Mesenchymal stem cell of the bone marrow (primary cell): ENCODE data around the genes SMIM8, C6orf163, SRSF12 and GABRR2.

GRCh38 chr6:85461012-85461687 lies 11.3 kb downstream of the NT5E start:
- CAGE, long polyA plus RNA = no peak

DNA sequence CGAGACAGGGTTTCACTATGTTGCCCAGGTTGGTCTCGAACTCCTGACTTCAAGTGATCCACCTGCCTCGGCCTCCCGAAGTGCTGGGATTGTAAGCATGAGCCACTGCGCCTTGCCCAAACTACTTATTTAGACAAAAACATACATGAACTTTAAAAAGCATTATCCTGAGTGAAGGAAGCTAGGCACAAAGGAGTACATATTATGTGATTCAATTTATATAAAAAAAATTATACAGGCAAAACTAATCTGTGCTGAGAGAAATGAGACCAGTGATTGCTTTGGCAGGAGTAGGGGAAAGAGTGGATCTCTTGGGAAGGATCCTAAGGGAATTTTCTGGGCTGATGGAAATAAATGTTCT lies 47.8 kb downstream of the SNX14 start:
- CAGE, long polyA plus RNA = no peak

GRCh38 chr6:86293025-86293429 lies 644.3 kb upstream of the HTR1E start:
- CAGE, long polyA plus RNA = no peak

GRCh38 chr6:87322364-87322723 lies at the start of gene SMIM8:
SMIM8 (plus strand) TSS chr6:87322588.
- CAGE, long polyA plus RNA = no peak

DNA sequence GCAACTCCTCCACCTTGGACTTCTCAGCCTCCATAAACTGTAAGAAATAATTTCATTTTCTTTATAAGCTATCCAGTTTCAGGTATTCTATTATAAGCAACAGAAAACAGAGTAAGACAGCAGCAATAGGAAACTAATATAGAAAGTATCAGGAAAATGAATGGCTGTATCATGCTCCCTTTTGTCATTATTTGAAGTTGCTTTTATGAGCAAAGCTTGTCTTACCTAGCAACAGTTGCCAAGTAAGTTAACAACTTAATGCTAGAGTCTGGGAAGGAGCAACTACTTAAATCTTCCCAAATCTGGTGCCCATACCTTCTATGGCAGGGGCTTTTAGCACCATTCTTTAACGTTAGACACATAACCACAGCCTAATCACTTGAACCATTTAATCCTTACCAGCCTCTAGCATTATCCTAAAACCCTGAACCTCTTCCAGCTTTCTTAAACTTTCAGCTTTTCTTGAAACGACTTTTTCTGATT lies at the start of gene C6orf163:
Gene C6orf163 (plus strand): TSS at position 245 of the 483 bp plus-strand sequence.
- CAGE, long polyA plus RNA = no peak

DNA sequence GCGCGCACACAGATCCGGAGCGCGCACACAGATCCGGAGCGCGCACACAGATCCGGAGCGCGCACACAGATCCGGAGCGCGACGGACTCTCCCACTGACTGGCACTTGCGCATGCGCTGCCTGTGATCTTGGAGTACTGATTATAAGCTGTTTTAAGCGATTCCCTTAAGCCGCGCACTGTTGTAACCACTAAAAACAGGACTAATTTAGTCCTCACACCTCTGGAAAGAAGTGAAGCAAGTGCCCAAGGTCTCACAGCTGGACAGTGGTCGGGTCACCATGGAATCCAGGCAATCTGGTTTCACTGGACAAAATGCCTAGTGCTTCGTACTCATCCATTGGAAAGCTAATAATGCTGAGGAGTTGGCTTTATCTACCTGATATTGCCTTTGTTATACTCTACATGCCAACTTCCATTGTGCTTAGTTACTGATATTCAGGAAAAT lies 781 bp downstream of the CFAP206 start:
- CAGE, long polyA plus RNA = no peak

- CAGE, long polyA plus RNA = no peak
These were observed 30.4 kb downstream of the AKIRIN2 start for GRCh38 chr6:87671305-87672447.

DNA sequence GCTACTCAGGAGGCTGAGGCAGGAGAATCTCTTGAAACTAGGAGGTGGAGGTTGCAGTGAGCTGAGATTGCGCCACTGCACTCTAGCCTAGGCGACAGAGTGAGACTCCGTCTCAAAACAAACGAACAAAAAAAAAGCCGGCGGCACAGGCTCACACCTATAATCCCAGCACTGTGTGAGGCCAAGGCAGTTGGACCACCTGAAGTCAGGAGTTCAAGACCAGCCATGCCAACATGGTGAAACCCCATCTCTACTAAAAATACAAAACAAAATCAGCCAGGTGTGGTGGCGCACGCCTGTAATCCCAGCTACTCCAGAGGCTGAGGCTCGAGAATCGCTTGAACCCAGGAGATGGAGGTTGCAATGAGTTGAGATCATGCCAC lies 5.2 kb downstream of the AKIRIN2 start:
- CAGE, long polyA plus RNA = no peak

GRCh38 chr6:87914894-87915481 lies 132.7 kb upstream of the SPACA1 start:
- CAGE, long polyA plus RNA = no peak

- CAGE, long polyA plus RNA = no peak
These were observed 124.8 kb upstream of the SPACA1 start for GRCh38 chr6:87922573-87923572.

DNA sequence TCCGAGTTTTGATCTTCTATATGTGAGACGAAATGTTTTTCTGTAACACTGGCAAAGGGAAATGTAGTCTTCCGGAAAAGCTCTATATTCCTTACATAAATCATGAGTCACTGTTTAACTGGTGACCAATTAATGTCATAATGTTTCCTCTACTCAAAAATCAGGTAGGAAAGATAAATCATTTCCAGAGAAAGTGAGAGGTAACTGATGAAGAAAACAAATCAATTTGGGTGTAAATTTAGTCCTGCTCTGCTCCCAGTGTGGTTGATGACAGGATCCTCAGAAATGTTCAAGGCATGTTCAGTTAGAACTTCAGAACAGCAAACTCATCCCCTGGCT lies 38.9 kb upstream of the SPACA1 start:
- CAGE, long polyA plus RNA = no peak

DNA sequence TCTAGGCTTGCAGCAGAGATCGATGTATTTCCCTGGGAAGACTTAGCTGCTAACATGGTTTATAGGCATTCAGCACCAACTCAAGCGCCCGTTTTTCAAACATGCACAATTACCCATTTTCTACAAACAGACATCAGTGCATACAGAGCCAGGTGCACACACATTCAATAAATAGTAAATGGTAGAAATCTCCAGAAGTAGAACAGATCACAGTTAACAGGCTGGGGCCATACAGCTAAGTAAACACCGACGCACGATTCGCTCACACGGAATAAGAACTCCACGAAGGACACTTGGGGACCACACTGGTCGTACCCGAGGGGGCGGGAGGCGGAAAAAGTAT lies 744 bp downstream of the CNR1 start:
- CAGE, long polyA plus RNA = no peak

- CAGE, long polyA plus RNA = no peak
These were observed 12.0 kb upstream of the CNR1 start for GRCh38 chr6:88178141-88178471.

- CAGE, long polyA plus RNA = no peak
These were observed 647 bp upstream of the PNRC1 start for GRCh38 chr6:89080027-89080180.

GRCh38 chr6:89117243-89118225 lies at the start of gene SRSF12:
SRSF12 (minus strand) TSS chr6:89118071.
- CAGE, long polyA plus RNA = no peak

DNA sequence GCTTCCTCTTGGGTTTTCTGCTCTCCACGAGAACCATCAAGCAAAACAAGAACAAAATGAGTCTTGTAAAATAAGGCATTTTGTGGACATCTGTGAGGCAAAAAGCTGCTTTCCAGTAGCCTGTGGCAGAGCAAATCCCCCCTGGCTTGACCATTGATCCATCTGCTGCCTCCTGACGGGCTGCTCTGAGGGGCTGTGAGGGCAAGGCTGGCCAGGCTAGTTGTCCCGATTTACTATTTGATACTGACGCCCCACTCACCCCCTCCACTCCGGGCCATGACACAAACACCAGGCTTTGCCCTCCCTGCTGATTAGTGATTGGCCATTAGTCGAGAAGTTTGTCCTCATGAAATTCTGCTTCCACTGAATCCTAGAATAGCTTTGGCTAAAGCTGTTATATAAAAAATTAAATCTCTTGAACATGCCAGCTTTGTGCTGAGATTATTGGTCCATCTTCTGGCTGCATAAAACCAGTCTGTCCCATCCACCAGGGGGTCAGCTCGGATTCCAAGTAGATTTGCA lies at the start of gene GABRR2:
Gene GABRR2 (minus strand): TSS at position 213 of the 522 bp plus-strand sequence.
- CAGE, long polyA plus RNA = no peak

DNA sequence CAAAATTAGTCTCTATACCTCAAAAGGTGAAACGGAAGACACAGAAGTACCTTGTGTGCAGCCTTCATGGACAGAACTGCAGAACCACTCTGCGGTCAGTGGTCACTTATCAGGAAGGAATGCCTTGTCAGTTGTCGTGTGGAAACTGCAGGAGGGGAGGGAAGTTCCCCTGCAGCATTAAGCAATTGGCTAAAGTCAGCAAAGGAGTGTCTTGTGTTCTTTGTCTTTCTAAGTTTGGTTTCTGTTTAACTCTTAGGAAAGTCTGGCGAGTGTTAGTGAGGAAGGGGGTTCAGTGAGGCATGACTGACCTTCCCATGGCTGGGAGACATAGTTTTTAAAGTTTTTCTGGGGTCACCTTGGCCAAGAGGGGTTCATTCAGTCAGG lies 6.5 kb upstream of the GABRR2 start:
- CAGE, long polyA plus RNA = no peak

DNA sequence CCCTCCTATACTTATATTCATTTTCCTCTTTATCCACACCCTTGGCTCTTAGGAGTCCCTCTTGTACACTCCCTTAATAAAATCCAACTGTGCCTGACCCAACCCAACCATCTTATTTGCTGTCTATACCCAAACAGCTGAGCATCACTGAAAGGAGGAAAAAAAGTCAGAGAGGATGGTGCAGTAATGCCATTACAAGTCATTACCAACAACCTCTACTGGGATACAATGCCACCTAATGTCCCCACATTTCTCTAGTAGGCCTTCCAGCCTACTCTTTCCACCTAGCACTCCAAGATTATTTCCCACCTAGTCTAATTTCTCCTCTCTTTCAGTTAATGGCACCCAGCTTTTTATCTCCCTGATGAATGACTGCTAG lies 8.1 kb downstream of the UBE2J1 start:
- CAGE, long polyA plus RNA = no peak

- CAGE, long polyA plus RNA = no peak
These were observed 23.0 kb upstream of the UBE2J1 start for GRCh38 chr6:89375386-89376081.

GRCh38 chr6:89410988-89412032 lies 763 bp downstream of the RRAGD start:
- CAGE, long polyA plus RNA = no peak